UCH-1 (cell line): ENCODE results near the genes MME and STRIT1.

DNA sequence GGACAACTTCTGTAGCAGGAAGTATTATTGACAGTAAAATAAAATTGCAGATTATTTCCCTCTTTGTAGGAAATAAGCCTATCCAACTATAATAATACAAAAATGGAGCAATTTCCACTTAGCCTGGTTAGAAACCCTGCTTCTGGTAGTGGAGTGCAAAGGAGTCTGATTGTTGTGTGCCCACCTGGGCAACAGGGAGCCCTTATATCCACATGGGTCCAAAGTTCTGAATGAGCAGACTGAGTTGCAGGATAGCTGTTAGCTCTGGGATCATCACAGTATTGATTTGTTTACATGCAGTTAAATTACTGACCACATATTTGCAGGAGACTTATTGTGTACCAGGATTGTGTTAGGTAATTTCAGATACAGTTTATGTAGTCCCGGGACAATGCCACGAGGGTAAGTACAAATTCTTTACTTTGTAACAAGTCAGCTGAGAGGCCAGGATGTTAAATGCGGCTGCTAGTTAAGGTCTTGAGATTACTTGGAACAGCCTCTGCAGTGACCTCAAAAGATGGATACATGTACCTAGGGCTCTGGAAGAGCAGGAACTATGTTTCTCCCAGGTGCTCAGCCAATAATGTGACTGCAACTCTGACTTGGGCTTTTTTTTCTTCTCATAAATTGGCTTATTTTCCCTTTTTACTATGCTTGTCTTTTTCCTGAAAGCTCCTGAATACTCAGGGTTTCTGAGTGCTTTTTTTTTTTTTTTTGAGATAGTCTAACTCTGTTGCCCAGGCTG, 18.9 kb downstream of the ARHGEF26 start:
- RRBS = no CpG with 5 or more reads among the region's 3 CpGs

DNA sequence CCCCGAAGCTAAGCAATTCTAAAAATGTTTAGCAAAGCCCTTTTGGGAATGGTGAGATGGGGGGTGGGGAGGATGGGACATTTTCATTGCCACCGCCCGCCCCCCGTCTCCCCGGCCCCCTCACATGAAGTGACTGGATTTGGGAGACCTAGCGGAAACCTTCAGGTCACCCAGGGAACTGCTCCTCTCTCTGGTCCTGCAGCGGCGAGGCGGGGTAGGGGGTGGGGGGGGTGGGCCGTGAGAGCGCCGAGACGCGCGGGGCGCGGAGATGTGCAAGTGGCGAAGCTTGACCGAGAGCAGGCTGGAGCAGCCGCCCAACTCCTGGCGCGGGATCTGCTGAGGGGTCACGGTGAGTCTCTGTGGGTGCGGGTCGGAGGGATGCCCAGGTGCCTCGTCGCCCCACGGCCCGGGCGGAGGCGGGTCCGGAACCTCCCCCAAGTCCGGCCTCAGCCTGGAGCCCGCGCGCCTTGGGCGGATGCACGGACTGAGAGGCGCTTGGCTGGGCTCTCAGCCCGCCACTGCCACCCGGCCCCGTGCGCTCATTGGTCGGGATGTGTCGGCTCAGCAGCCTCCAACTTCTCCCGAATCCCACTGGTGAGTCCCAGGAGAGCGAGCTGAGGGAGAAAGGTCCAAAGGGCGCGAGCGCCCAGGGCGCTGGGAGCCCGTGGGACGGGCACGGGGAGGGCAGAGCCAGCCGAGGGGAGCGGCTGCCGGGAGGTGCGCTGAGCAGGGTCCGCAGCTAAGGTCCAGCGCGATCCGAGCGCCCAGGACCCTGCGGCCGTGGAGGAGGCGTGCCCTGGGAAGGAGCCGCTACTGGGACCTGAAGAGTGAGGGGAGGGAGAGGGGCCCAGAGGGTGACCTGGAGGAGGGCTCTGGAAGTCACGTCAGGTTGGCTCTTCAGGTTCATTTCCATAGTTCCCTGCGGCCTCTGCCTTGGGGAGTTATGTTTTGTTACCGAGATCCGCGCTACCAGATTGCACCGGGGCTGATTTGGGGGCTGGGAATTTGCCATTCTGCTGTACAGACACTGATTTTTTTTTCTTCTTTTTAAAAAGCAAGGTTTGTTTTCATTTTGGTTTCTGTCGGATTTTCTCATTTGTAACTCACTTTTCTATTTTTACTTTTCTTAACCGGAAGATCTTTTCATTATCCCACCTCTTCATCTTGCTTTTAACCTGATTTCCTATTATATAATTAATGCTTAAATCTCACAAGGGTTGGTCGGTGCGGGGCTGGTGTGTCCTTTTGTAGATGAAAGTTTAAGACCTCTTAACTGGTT, at the start of gene MME:
TSS of gene MME (plus strand) at position 912 of the 1,279 bp plus-strand sequence.
- RRBS = 2% methylated on average over 8 of the region's 77 CpGs

DNA sequence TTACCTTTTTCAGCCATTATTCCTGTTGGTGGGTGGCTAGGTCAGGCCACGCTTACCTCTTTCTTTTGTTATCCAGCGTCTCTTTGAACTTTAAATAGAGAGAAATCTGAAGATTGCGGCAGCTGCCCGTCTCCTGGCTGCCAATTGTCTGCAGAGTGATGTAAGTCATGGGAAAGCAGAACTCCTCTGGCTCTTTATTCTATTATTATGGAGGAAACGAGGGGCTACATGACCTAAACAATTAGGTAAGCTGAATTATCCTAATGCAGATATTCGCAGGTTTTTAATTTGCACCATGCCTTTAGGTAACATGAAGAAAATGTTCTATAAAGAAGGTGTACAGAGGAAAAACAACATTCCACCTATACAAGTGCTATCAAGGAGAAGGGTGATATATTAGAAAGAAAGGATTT, at the start of gene STRIT1:
TSS of gene STRIT1 (minus strand) at position 68 of the 413 bp plus-strand sequence.
- RRBS = no CpG with 5 or more reads among the region's 6 CpGs

- RRBS = no CpG with 5 or more reads among the region's 2 CpGs
These were observed 71.0 kb upstream of the STRIT1 start for GRCh38 chr3:155364547-155364817.

GRCh38 chr3:155571975-155572374, 172.9 kb downstream of the PLCH1 start:
- RRBS = no CpG with 5 or more reads among the region's 1 CpG

DNA sequence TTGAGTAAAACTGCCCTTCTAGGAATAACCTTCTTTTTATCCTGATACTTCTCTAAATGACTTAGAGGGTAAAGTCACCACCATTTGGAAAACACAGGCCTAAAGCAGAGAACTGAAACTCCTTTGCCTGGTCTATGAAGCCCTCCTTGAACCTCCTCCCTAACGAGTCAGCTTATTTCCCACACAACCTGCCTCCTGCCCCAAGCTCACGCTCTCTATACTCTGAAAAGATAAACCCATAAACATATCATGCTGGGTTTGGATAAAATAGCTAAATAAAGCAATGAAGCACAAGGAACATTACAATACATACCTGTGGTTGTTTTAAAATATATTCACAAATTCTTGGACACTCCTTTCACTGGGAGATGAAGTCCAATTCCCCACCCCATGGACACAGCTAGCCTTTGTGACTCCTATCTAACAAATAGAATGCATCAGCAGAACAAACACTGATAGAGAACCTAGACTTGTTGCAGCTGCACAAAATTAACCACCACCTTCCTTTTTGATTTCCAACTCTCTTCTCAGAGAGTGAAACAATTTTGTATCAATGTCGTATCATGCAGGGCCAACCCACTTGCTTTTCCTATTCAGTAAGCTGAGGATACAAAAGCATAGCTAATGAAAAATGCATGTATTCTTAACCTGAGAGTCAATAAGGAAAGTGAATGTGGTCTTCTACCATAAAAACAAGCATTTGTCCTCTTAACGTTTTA, 98.1 kb downstream of the PLCH1 start:
- RRBS = no CpG with 5 or more reads among the region's 4 CpGs

DNA sequence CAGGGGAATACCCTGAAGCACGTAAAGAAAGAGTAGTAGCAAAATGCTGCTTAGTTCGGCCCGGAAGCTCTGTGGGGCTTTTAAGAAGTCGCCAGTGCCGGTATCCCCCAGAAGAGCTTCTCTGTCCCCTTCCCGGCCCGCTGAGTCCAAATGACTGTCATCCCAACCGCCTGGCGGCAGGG, 605 bp downstream of the SLC33A1 start:
- RRBS = 0% methylated on average over 2 of the region's 9 CpGs

DNA sequence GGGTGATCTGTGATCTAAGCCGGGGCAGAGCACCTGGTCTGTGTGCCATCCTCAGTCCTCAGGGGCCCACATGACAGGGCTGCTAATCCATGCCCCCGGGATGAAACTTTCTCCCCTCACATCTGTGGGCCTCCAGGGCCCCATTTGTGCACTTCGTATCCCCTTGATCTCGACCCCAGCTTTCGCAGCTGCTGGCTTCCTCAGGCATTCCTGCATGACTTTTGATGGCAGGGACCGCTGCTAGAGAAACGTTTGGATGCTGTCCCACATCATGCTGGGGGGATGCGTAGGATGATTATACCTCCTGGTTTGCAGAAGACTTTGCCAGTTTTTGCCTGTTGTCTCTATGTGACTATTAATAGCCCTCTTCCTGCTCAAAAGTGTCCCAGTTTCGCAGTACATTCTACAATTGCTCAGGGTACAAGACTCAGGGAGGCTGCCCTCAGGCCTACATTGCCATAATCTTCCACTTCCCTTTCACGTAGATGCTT, 10.4 kb upstream of the KCNAB1 start:
- RRBS = 89% methylated on average over 2 of the region's 10 CpGs

DNA sequence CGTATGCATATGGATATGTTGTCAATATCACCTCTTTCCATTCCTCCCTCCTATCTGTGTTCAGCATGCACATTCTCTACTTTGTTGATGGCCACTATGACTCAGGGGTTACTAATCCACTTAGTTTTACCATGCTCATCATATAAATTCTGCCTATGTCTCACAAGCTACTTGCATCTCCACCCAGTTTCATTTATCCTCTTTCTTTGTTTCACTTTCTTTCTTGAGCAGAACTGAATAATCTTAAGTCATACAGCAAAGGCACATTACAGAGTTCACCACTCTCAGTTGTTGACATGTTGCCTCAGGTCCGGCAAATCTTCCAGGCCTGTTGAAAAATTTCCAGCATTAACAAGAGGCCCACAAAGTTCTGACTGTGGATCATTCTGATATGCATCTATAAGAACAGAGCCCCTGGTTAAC, 71.5 kb downstream of the SSR3 start:
- RRBS = no CpG with 5 or more reads among the region's 2 CpGs

- RRBS = no CpG with 5 or more reads among the region's 3 CpGs
These were observed 30.2 kb downstream of the SSR3 start for GRCh38 chr3:156524750-156525143.

DNA sequence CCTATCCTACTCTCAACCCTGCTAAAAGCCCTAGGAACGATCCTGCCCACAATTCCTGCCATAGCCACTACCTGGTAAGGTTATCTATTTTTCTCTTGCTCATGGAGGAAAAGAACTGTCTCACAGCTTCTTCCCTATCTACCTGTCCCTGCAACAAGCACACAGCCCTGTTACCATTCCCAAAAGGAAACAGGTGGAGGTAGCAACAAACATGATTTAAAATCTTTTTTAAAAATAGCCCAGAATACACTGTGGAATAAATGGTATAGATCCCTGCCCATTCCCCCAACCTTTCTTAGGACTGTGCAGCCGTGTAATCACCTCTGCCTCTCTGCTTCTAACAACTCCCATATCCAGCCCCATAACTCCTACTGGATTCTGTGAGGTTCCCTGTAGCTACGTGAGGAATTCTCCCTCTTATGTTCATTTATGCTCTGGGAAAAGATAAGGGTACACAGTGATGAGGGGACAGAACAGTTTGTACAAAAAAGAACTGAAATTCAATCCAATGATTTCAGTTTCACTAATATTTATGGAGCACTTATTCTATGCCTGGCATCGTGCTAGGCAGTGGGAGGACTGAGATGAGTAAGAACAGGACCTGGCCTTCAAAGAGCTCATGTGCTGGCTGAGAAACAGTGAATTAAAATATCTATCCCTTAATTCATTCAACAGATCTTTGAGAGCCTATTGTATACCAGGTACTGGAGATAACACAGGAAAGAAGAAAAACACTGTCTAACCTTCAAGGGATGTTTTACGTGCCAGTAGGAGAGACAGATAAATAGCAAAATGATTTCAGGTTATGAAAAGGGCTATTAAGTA, 22.3 kb downstream of the SSR3 start:
- RRBS = no CpG with 5 or more reads among the region's 5 CpGs

- RRBS = no CpG with 5 or more reads among the region's 9 CpGs
These were observed 915 bp downstream of the SSR3 start for GRCh38 chr3:156553854-156554550.

GRCh38 chr3:156605408-156606579, 50.9 kb upstream of the SSR3 start:
- RRBS = no CpG with 5 or more reads among the region's 38 CpGs

DNA sequence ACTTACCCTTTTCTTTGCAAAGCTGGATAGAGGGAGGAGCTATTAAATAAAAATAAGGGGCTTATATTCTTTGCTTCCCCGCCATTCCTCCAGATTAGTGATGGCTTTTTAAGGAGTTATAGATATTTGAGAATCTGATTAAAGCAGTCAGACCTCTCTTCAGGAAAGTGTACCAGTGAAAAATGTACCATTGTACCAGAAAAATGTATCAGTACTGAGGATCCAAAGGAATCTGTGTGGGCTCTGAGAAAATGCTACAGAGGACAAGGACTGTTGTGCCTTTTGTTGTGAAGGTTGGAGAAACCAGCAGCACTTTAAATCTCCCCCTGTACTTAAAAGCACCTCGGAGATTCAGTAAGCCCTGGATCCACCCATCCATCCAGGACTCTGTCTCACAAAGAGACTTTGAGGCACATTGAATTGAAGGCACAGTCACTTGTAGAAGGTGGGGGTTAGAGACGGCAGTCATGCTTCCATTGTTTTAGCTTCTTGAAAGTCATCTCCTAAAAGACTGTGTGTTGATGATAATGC, 27.2 kb downstream of the TIPARP start:
- RRBS = no CpG with 5 or more reads among the region's 3 CpGs

- RRBS = no CpG with 5 or more reads among the region's 6 CpGs
These were observed 51.3 kb downstream of the TIPARP start for GRCh38 chr3:156725533-156726203.

- RRBS = no CpG with 5 or more reads among the region's 2 CpGs
These were observed 8.5 kb upstream of the LEKR1 start for GRCh38 chr3:156817725-156818046.

GRCh38 chr3:157087765-157088438, 72.0 kb downstream of the CCNL1 start:
- RRBS = no CpG with 5 or more reads among the region's 10 CpGs

DNA sequence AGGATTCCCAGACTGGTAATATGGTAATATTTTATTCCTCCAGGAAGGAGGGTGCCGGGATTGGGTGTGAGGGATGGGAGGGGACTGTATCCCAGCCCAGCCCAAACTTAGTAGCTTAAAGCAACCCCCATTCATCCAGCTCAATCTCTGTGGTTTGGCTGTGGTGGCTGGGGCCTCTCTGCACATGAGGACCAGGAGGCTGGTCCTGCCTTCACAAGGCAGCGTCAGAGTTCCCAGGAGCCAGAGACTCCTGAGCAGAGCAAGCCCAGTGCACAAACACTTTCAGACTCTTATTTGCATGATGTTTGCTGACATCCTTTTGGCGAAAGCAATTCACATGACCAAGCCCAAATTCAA, 48.4 kb downstream of the CCNL1 start:
- RRBS = no CpG with 5 or more reads among the region's 3 CpGs

- RRBS = no CpG with 5 or more reads among the region's 9 CpGs
These were observed 44.8 kb downstream of the CCNL1 start for GRCh38 chr3:157114915-157115814.